Bronchial epithelial cell (primary cell): ENCODE results near the gene MYLK4.

- RRBS, 2 experiments: no CpG with 5 or more reads among the region's 12 CpGs
Measured at GRCh38 chr6:2244200-2244760, 1.1 kb downstream of the GMDS start.

GRCh38 chr6:2299081-2300035, 54.0 kb upstream of the GMDS start:
- RRBS, 2 experiments: no CpG with 5 or more reads among the region's 13 CpGs

DNA sequence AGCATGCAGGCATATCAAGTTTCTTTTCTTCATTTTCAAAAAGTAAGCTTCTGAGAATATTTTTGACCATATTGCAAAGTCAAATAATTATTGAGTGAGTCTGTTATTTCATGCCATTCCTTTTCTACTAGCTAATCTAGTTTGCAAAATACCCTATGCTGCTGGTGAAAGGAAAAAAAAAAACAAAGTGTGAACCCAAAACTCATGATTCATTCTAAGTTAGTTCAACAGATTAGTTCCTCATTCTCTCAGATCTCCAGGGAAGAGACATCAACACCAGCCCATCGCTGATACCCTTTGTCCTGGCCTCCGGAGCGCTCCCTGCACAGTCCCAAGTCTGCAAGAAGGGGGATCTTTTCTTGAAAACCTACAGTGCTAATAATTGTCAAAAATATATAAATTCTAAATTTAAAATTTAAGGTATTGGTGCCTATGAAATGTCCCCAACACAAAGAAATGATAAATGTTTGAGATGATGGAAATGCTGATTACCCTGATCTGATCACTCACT, 106.7 kb upstream of the GMDS start:
- RRBS, 2 experiments: no CpG with 5 or more reads among the region's 3 CpGs

DNA sequence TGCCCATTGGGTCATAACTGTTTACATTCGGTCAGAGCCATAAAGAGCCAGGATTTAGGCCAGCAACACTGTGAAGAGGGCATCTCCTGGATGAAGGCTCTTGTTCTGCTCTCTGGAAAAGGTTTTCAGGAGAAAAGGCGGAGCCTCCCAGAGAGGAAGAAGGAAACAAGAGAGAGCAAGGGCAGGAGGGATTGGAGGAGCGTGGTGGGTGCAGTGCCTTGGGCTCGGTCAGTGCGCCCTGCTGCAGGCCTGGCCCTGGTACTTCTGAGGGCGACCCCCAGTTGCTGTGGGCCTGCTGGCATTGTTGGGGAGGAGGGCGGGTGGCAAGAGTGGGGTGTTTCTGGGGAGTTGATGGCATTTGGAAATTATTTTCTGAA, 248.4 kb downstream of the MYLK4 start:
- RRBS, 2 experiments: no CpG with 5 or more reads among the region's 7 CpGs

DNA sequence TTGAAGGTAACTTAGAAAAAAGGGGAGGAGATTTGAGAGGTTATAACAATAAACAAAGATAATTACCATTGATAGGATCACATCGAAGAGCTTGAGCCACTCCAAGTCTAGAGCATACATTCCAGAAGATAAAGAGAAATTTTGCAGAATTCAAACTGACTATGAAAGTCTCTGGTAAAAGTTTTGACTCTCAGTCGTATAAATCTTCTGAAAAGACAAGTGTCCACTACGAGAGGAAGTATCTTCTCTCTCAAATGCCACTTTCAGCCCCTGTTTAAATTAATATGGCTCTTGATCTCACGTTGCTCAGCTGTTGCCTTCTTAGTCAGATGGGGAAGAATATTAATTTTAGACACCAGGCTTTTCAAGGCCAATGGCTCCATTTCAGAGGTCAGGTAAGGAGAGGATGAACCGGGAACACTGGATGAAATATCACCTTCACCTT, at the start of gene MYLK4:
Gene MYLK4 (minus strand): TSS at position 253 of the 445 bp plus-strand sequence.
- RRBS, 2 experiments: no CpG with 5 or more reads among the region's 5 CpGs

DNA sequence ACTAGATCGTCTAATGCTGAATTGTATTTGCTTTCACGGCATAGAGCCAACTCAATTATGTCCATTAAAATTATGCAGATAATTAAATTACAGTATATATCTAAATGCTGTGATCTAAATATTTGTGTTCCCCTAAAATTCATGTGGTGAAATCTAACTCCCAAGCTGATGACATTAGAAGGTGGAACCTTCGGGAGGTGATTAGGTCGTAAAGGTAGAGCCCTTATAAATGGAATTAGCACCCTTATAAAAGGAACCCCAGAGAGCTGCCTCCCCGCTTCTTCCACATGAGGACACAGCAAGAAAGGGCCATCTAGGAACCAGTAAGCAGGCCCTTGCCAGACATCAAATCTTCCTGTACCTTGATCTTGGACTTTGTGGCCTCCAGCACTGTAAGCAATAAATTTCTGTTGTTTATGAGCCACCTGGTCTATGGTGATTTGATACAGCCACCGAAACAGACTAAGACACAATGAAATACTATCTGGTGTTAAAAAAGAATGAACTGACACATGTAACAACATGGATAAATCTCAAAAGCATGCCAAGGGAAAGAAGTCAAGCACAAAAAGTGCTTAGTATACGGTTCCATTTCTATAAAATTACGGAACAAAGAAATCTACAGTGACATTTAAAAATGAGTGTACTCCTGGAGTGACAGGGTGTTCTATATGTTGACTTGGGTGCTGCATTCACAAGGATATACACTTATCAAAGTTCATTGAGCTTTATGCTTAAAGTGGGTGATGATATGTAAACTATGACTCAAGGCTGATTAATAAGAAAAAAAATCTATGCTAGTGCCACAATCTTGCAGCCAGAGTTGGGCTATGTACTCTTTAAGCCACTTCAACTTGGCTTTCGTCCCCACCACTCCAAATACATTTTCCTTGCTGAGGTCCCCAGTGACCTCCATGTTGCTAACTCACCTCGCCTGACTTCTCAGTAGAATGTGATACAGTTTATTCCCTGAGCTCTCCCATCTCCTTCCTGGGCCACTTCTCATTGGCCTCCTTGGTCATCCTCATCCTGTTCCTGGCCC, 18.4 kb downstream of the SERPINB1 start:
- RRBS, 2 experiments: no CpG with 5 or more reads among the region's 10 CpGs

- RRBS, 2 experiments: no CpG with 5 or more reads among the region's 11 CpGs
Measured at GRCh38 chr6:2848734-2849201, 7.1 kb upstream of the SERPINB1 start.

DNA sequence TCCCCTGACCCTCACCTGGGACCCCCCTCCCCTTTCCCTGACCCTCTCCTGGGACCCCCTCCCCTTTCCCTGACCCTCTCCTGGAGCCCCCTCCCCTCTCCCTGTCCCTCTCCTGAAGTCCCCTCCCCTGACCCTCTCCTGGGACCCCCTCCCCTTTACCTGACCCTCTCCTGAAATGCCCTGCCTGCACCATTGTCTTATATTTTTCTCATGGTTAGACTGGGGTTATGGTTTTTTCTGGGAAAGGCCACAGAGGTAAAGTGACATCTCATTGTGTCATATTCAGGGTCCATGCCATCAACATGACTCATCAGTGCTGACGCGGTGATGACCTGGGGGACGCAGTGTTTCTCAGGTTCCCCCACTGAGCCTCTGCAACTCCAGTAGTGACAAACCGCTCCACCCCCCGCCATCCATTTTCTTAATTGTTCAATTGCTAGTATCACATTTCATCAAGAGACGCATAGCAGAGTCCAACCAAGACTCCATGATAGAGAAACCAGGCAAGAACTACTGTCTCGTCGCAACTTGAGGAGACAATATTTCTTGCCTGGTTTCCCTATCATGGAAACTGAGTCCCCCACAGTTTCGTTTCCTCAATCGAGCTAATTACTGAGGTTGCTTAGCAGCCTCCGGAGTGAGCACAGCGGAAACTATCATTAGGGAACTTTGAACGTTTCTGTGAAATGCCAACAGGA, 12.0 kb upstream of the SERPINB1 start:
- RRBS, 2 experiments: no CpG with 5 or more reads among the region's 13 CpGs

DNA sequence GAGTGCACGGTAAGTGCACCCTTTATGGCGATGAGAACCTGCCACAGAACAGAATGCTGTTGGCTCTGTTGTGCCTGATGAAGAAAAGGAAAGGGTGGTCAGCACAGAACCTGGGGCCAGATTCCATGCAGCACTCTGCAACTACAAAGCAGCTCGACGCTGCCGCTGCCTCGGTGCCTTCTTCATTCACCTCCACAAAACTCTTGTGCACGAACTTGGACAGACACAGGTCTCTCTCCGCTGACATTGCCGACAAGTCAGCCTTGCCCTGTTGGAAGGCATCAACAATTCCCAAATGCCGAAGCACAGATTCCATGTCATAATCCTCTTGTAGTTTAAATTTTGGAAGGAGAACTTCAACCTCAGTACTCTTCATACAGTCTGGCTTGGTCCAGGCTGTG, 13.0 kb downstream of the SERPINB9 start:
- RRBS, 2 experiments: no CpG with 5 or more reads among the region's 10 CpGs

- RRBS, 2 experiments: 69% methylated on average over 1 of the region's 7 CpGs; no CpG with 5 or more reads in 1 of the 2 experiments
Measured at GRCh38 chr6:2890849-2891501, 12.1 kb downstream of the SERPINB9 start.

- RRBS, 2 experiments: no CpG with 5 or more reads among the region's 6 CpGs
Measured at GRCh38 chr6:2905836-2906253, 2.7 kb upstream of the SERPINB9 start.

DNA sequence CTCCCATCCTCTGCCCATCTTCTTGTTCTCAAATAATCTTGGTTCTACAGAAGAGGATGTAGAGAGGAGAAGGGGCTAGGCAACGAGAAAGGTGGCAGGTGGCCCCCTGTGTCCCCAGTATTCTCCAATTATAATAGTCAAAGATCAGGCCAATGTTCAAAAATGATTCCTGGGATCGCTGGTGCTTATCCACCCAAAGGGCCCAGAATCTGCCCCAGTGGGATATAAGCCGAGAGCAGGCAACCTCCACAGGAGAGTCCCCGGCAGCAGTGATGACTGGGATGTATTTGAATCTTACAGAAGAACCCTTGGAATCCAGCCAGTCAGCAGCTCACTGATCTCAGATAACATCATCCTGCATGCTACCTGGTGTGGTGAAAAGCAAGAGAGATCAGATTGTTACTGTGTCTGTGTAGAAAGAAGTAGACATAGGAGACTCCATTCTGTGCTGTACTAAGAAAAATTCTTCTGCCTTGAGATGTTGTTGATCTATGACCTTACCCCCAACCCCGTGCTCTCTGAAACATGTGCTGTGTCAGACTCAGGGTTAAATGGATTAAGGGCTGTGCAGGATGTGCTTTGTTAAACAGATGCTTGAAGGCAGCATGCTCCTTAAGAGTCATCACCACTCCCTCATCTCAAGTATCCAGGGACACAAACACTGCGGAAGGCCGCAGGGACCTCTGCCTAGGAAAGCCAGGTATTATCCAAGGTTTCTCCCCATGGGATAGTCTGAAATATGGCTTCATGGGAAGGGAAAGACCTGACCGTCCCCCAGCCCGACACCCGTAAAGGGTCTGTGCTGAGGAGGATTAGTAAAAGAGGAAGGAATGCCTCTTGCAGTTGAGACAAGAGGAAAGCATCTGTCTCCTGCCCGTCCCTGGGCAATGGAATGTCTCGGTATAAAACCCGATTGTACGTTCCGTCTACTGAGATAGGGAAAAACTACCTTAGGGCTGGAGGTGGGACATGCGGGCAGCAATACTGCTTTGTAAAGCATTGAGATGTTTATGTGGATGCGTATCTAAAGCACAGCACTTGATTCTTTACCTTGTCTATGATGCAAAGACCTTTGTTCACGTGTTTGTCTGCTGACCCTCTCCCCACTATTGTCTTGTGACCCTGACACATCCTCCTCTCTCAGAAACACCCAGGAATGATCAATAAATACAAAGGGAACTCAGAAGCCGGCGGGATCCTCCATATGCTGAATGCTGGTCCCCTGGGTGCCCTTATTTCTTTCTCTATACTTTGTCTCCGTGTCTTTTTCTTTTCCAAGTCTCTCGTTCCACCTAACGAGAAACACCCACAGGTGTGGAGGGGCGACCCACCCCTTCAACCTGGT, 5.7 kb upstream of the SERPINB9 start:
- RRBS, 2 experiments: no CpG with 5 or more reads among the region's 24 CpGs

- RRBS, 2 experiments: no CpG with 5 or more reads among the region's 10 CpGs
Measured at GRCh38 chr6:2920810-2921258, 17.7 kb upstream of the SERPINB9 start.

- RRBS, 2 experiments: no CpG with 5 or more reads among the region's 10 CpGs
Measured at GRCh38 chr6:2942673-2943244, 28.6 kb downstream of the SERPINB6 start.

DNA sequence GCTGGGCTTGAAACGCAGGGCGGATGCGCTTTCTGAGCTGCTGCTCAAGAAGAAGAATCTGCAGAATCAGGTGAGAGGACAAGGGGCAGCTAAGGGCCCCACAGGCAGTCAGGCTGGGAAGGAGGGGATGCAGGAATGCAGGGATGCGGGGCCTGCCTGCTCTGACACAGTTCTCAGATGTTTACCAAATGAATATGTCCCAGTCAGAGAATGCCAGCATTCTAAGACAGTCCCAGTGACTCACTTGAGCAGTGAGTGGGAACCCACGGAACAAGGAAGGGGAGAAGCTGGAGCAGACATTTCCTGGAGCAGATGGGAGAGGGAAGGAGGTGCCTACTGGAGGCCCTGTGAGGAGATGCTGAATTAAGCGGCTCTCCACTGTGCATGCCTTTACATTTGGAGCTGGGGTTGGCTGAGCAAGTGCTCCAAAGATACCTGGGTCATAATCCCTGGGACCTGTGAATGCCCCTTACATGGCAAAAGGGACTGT, 11.0 kb downstream of the SERPINB6 start:
- RRBS, 2 experiments: no CpG with 5 or more reads among the region's 6 CpGs

DNA sequence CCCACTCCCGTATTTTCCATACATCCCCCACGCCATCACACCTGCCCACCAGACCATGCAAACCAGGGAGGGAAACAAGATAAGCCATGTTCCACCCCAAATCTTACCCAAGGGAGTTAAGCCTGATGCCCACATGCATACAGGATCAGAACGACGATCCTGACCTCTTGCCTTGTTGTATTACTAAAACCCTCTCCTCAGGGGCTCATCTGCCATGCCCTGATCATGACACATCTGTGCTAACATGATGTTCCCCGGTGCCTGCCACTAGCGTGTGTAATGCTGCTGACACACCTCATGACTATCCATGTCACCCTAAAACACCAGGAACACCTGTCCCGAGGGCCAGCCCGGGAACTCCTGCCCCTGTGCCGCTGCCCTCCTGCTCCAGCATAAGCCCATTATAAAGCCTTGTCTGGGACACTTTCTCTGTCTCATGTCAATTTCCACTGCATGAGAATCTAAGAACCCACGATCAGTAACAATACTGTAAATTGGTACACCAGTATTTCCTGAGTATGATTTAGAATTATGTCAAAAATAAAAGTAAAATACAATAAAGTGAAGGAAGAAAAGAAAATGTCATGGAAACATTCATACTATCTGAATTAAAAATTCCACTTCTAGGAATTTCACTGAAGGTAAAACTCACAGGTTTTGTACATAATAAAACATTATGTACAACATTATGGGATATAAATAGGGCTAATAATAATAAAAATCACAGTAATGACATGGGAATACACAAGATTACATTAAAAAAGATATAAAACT, 7.5 kb downstream of the SERPINB6 start:
- RRBS, 2 experiments: 86 to 88% methylated on average over 4 of the region's 10 CpGs

DNA sequence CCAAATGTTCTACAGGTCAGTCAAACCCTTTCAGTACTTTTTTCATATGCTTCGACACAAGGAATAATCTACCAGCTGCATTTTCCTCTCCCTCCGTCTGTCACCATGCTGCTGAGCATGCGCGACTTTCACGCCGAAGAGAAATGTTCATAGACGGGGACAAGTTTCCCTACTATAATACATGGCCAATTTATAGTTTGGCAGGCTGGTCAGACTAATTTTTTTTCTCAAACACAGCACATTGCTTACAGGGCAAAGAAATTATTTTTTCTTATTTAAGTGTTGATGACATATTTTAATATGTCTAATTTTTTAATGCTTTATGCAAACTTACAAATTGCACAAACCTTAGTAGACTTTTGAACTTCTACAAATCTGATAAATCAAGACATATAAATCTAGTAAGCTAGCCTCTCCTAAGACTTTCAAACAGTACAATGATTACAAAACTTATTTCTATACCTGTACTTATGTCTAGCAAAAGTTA, 6.1 kb downstream of the SERPINB6 start:
- RRBS, 2 experiments: no CpG with 5 or more reads among the region's 7 CpGs

- RRBS, 2 experiments: no CpG with 5 or more reads among the region's 20 CpGs
Measured at GRCh38 chr6:2989439-2990252, 10.0 kb upstream of the NQO2 start.

DNA sequence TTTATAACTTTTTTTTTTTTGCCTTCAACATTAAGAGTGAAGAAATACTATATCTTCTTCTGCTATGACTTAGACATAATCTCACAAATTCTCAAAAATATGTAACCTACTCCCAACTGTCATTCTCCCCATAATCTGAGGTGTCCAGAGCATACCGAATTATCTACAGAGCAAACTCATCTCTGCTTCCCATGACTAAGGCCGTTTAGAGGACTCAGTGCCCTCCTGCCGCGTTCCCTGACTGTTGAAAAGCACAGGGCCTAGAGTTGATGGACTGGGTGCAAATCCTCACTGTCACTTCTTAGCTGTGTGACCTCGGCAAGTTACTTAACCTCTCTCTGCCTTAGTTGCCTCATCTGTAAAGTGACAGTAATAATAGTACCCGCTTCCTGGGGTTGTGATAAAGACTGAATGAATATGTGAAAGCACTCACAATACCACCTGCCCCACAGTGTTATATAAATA, 4.7 kb upstream of the TUBB2A start:
- RRBS, 2 experiments: no CpG with 5 or more reads among the region's 6 CpGs

- RRBS, 2 experiments: no CpG with 5 or more reads among the region's 6 CpGs
Measured at GRCh38 chr6:3176736-3177074, 19.4 kb upstream of the TUBB2A start.